Metanephros (tissue), 2 donors: ENCODE data around the genes APOA4, IL10RA and SCN4B.

DNA sequence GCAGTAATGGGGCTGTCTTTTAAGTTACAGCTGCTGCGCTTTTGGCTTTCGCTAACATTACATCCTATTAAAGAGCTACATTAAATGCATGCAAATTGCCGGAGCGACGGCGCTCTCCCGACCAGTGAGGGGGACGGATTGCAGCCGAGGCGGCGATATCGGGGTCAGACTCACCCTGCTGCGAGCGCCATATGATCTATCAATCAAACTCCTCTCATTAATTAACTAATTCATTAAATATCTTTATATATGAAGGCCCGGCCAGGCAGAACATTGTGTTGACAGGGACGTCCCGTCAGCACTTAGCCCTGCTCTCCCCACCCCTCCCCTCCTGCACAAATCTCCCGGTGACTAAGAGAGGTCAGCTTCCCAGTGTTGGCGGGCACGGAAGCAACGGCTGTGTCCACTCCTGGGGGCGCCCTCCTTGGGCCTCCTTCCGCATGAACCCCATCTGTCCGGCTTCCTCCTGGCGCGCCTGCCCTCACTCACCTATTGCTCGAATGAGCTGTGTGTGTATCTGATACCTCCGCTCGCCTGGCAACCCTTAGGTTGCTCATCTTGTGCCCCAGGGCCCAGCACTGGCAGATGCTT, 156.0 kb upstream of the CADM1 start:
- RAMPAGE, long total RNA: no peak

DNA sequence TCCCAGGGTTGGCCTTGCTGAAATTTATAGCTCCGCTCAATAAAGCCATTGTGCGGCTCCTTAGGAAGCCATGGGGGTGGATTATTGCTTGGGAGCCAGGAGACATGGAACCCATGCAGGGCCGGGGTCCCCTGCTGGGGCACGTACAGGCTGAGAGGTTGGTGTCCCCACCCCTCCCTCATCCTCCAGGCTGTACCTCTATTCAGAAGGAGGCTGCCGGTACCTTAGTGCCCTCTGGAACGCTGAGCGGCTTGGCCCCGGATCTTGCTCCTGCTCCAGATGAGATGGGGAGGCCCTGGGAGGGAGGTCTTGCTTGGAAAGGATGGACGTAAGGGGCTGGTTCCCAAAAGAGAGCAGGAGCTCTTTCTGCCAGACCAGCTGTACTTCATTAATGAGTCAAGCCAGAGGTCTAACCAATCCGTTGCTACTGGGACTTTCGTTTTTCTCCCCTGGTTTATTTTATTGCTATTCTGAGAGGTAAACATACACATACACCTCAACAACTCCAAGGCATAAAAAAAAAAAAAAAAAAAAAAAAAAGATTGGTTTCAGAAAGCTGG, 212.9 kb upstream of the CADM1 start:
- RAMPAGE, long total RNA: no peak

GRCh38 chr11:116175747-116176322, 597.0 kb downstream of the BUD13 start:
- RAMPAGE, long total RNA: no peak

DNA sequence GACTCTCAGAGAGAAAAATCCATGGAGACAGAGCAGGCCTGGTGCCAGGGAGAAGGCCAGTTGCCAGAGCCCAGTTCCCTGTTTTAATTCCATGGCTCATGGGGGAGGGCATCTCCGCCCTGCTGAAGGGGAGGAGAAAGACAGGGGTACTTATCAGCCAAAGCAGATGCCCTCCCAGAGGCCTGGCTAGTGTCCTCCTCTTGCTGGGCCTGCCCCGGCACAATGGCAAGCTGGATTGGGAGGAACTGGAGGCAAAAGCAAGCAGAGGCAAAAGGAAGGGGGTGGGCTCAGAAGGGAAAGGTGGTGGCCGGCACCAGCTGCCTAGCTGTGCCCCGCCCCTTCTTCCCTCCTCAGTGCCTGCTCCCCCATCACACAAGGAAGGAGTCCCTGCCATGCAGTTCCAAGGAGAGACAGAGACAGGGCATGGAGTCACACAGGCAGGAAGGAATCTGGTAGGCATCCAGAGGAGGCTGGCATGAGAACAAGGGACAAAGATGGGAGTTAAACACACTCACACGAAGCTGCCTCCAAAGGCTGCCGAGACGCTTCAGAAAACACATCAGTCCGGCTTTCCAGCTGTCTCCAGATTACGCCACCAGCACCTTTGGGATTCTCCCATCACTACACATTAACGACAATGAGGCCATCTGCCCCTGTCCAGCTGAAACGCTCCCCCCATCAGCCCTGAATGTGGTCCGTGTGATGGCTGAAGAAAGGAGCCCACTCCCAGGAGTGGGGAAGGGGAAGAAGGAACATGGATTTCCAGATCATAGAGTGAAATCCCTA, 591.7 kb downstream of the BUD13 start:
- RAMPAGE, long total RNA: no peak

- RAMPAGE, long total RNA: no peak
Observed at GRCh38 chr11:116366875-116367481, 405.8 kb downstream of the BUD13 start.

DNA sequence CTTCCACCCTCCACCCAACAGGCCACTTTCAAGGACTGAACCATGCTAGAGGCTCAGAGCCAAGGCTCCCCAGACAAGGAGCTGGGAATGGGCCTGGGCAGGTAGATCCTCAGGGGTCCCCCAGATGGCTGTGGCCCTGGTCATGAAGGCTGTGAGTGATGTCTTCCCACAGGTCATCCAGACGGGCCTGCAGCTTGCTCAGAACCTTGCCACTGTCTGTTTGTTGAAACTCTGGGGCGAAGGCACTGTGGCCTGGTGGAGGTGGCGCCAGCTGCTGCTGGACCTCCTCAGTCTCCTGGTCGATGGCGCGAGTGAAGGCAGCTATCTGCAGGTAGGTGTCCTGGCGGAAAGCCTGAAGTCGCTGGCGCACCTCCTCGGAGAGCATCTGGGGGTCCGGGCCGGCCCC, 1.7 kb downstream of the APOA5 start:
- RAMPAGE, long total RNA: no peak

- RAMPAGE, long total RNA: no peak
Observed at GRCh38 chr11:116823076-116823701, at the start of gene APOA4. Gene APOA4, minus strand, starts transcription at chr11:116823304.

DNA sequence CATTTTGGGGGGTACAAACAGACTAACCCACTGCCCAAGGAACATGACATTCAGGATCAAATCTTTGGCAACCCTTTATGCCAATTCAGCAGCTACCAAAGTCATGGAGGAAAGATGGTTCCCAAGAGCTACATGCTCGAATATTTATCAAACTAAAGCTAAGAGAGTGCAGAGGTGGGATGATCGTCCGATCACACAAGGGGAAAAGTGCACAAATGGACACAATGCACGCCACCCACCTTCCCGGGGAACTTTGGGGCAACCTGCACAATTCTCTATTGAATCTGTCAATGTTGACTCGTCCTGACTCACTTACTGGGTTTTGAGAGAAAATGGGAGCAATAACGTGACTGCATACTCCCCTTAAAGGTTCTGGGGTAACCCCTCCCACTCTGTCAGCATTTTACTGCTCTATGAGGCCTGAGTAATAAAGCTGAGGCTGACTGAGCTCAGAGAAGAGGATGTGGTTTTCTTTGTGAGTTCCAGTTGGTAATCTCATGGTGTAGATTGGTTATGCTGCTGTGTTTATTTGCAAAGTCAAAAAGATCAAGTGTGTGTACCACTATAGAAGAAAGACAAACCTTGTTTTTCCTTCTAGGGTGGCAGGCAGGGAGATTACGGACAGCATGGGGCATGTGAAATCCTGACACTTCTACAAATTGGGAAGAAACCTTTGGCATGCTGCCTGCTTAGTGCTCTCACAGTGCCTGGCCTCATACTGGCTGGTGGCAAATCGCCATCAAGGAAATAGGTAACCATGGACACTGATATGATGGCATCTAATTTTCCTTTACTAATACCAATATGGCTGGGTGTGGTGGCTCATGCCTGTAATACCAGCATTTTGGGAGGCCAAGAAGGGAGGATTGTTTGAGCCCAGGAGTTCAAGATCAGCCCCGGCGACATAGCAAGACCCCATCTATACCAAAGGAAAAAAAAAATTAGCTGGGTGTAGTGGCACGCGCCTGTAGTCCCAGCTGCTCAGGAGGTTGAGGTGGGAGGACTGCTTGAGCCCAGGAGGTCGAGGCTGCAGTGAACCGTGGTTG, 16.2 kb upstream of the APOA1 start:
- RAMPAGE, long total RNA: no peak

DNA sequence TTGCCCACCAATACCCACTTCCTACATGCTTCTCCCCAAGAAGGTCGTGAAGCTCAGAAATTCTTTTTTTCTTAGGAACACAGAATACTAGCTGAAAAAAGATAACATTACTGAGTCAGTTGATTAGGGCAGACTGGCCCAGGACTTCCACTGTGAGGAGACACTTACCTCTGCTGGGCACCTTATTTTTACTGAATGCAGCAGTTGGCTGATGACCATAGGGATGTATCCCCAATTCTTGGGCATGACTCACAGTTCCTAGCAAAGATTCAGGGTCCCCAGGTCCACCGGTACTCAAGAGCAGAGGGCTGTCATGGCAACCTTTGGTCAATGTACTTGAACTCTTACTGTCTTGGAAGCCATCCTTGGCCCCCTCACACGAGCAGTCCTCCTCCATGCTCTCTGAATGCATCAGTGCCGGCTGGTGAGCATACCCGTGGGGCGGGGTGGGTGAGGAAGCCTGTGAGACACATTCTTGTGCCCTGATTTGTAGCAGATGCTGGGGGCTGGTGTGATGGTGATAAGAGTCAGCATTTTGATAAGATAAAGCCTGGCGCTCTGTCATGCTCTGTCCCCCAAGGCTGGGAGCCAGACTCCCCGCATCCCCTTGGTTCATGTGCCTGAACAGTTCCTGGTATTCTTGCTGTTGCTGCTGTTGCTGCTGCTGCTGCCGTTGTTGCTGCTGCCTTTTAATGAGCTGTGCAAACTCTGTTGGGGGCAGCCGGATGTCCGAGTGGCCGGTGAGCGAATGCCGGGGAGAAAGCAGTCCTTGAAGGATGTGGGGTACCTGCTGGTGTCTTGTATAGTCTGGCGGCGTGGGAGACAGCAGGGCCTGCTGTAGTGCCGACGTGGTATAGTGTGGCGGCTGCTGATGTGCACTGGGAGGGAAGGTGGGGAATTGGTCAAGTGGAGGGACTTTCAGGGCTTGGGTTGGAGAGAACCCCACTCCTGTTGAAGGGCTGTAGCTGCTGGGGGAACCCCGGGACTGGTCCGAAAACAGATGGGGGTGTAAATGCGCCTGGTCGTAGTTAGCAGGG, 20.5 kb upstream of the APOA1 start:
- RAMPAGE, long total RNA: no peak

DNA sequence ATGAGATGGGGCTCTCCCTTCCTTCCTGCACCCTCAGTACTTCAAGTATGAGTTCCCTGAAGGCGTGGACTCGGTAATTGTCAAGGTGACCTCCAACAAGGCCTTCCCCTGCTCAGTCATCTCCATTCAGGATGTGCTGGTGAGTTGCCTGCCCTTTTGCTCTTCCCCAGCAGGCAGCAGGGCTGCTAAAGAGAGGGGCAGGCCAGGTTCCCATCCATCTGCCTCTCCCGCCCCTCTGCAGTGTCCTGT, 3.9 kb downstream of the SIDT2 start:
- RAMPAGE, long total RNA: no peak

DNA sequence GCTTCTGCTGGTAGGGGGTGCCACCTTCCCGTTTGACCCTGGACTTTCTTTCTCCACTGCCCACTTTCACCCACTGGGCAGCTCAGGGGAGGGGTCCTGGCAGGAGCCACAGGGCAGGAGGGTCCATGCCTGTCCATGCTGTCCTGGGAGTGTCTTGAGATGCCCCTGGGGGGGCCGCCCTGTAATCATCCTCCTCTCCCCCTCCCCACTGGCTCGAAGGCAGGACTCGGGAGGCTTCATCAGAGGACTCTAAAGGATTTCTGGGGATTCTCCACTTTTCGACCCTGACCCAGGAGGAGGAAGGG, 1.1 kb downstream of the TAGLN start:
- RAMPAGE, long total RNA: no peak

- RAMPAGE, long total RNA: no peak
Observed at GRCh38 chr11:117206064-117206559, 6.9 kb downstream of the TAGLN start.

DNA sequence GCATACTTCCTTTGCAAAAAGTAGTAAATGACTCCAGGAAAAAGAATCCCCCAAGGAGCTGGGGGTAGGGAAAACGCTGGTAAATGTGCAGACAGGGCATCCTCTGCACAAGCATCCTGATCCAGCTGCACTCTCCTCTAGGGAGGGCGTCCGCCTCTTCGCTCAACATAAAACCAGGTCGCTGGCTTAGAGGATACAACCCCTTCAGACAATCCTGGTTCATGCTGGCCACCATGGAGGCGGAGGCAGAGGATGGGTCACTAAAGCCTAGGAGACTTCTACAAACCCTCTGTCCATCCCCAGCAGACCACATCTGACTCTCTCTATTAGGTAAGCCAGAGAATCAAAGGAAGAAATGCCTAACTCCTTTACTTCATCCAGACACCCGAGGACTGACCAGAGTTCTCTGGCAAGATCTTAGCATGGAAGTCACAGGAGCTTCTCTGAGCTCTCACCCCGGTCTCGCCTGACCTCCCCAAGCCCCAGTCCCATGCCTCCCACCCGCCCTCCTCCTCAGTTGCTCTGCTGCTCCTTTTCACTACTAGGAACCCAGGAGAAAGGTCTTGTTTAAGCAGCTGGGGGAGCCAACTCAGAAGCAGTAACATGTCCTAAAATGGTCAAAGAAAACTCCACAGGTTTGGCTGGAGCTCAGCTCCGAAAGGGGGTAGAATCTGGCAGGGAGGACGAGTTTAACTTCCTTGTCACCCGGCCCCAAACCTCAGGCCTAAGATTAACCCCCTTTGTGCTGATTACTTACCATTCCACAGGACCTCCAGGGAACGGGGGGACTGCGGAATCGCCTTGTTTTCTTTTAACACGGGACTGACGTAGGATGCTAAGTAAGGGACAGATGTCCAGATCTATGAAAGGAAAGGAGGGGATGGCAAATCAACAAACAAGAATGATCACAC, 13.9 kb downstream of the PCSK7 start:
- RAMPAGE, long total RNA: no peak

DNA sequence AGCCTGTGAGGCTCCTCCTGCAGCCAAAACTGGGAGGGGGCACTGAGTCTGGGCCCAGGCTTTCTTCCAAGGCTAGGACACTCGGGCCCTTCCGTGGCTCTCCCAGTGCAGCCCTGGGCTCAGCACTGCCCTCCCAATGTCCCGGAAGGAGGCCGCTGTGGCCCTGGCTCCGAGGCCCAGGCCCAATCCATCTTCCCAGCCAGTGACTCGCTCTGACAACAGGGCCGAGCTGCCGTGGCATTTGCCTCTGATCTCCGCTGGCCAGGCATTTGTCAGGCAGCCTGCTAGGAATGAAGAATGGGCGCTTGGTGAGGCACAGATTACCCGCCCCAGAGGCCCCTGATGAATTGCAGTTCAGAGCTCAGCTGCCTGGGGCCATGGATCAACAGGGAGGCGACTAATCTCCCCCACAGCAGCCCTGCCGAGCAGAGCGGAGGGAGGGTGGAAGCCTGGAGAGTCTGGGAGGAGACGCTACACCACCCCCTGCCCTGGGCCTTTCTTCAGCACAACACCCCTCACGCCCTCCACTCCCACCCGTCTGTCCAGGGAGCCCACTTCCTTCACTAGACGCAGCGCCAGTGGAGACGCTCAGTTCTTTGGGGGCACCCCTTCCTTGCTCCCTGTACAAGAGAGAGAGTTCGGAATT, 8.3 kb downstream of the FXYD2 start:
- RAMPAGE, long total RNA: no peak

GRCh38 chr11:117985761-117986600, at the start of gene IL10RA:
Gene IL10RA, plus strand, starts transcription at chr11:117986394.
- RAMPAGE, long total RNA: no peak

GRCh38 chr11:117989348-117990530, 3.5 kb downstream of the IL10RA start:
- RAMPAGE, long total RNA: no peak

DNA sequence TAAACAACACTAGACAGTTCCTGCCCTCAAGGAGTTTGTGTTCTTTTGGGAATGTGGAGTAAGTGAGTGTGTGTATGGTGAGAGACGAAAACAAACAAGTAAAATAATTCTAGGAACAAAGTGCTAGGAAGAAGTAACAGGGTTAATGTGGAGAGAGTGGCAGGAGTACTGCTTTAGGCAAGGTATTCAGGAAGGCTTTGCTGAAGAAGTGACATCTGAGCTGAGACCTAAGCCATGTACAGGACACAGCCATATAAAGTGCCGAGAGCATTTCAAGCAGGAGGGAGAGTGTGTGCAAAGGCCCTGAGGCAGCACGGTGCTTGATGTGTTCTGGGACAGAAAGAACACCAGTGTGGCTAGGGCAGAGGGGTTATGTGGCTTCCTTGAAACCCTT, 11.5 kb downstream of the IL10RA start:
- RAMPAGE, long total RNA: no peak

- RAMPAGE, long total RNA: no peak
Observed at GRCh38 chr11:118003060-118003460, 16.9 kb downstream of the IL10RA start.

DNA sequence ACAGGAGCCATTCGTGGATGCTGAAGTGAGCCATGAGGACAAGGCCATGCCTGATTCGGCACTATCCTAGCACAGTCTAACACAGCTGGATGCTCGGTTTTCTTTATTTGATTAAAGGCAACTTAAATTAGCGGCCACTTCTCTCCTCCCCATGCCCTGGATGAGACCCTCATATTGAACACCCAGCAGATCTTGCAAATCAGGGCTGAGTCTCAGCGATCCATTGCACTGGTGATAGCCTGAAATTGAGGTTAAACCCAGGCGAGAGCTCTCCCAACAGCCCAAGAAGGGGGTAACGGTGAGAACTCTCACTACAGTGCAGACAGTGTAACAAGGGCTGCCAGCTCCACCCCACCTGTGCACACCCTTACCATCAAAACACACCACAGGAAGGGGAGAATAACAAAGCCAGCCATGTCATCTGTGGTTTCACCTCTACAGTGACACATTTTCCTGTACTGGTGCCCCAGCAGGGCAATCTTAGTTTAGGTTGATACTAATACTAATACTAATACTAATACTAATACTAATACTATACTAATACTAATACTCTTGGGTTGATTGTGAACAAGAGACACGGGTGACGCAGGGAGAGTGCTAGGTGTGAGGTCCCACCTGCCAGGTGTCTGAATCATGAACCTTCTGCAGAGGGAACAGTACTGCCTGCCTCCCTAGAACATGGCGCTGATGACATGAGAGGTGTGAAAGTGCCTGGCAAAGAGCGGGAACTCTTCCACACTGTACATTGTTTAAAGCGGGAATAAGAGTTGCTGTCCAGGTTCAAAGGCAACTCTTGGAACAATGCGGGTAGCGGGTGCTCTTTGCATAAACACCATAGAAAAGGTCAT, 25.3 kb upstream of the TMPRSS4 start:
- RAMPAGE, long total RNA: no peak

DNA sequence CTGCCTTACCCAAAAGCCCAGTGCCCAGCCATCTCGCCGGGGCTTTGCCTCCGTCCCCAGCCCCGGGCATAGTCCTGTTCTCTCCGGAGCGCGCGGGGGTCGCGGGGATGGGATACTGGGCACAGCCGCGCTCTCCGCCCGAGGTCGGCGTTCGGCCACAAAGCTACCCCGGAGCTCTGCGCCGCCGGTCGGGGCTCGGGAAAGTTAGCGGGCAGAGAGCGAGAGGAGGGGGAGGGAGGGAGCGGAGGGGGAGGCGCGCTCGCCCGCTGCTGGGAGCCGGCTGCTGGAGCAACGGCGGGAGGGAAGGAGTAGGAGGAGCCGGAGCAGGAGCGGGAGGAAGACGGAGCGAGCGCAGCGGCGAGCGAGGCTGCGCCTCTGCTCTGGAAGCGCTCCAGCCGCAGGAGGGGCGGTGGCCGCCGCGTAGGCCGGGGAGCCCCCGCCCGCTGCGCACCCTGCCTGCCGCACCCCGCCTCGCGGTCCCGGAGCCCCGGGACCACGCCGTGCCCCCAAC, at the start of gene SCN4B:
SCN4B (minus strand) TSS at position 220 of the 511 bp plus-strand sequence.
- RAMPAGE, long total RNA: no peak